ENCODE data around the genes ALB and PF4V1.

DNA sequence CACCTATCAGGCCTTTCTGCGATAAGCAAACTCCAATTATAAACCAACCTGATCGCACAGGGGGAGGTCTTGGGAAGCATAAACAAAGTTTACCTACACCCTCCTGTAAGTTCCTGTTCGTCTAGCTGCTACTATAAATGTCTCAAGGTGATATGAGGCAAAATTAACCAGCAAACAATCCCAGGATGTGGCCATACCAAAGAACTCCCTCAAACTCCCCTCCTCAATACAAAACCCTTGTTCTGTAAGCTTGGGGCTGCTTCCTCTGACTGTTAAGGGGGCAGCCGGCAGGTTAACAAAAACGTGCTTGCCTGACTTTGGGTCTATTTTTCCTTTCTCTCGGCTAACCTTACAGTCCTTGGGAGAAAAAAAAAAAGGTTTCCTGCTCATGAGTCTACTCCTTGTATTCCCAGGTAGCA lies 74.1 kb upstream of the GC start:
- PRO-cap = no peak
- RAMPAGE, long total RNA, 2 experiments = no peak in any of the 2 experiments

GRCh38 chr4:72846313-72846899 lies 223.1 kb downstream of the COX18 start:
- PRO-cap = no peak
- RAMPAGE, long total RNA, 2 experiments = no peak in any of the 2 experiments

DNA sequence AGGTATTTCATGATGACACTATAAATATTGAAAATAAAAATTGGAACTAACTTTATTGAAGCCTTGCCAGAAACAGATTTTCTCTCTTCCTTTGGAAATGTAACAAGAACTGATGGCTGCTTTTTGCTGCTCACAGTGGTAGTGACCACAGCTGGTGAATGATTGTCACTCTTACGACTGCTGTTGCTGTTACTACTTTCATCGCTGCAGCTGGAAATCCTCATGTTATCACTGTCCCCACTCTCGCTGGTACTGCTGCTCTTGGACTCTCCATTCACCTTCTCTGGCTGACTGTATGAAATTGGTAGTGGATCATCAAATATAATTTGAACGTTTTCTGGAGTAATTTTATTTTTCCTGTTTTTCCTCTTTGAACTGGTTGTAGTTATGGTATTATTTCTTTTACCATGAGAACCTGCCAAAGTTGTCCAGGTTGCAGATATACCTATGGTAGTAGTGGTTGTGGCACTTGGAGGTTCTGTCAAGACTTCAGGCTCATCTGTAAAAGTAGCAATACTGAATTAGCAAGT lies 28.6 kb upstream of the COX18 start:
- PRO-cap = no peak
- RAMPAGE, long total RNA, 2 experiments = no peak in any of the 2 experiments

- PRO-cap = no peak
- RAMPAGE, long total RNA, 2 experiments = no peak in any of the 2 experiments
Measured at GRCh38 chr4:73378624-73379374, 25.3 kb upstream of the ALB start.

DNA sequence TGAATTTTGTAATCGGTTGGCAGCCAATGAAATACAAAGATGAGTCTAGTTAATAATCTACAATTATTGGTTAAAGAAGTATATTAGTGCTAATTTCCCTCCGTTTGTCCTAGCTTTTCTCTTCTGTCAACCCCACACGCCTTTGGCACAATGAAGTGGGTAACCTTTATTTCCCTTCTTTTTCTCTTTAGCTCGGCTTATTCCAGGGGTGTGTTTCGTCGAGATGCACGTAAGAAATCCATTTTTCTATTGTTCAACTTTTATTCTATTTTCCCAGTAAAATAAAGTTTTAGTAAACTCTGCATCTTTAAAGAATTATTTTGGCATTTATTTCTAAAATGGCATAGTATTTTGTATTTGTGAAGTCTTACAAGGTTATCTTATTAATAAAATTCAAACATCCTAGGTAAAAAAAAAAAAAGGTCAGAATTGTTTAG lies at the start of gene ALB:
ALB (plus strand) TSS at position 110 of the 437 bp plus-strand sequence.
- PRO-cap = no peak
- RAMPAGE, long total RNA, 2 experiments = no peak in any of the 2 experiments

DNA sequence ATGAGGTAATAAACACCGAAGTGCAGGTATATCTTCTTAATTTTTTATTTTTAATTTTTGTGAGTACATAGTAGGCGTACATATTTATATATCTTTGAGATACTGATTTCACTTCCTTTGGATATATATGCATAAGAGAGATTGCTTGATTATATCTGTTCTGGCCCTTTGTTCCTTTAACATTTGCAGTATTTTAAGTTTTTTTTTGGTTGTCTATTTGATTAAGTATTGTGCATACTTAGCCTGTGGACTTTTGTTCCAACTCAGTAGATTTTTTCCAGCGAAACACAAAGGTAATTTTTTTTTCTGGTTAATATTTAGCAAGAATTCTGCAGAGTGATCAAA lies 274 bp upstream of the AFM start:
- PRO-cap = no peak
- RAMPAGE, long total RNA, 2 experiments = no peak in any of the 2 experiments

DNA sequence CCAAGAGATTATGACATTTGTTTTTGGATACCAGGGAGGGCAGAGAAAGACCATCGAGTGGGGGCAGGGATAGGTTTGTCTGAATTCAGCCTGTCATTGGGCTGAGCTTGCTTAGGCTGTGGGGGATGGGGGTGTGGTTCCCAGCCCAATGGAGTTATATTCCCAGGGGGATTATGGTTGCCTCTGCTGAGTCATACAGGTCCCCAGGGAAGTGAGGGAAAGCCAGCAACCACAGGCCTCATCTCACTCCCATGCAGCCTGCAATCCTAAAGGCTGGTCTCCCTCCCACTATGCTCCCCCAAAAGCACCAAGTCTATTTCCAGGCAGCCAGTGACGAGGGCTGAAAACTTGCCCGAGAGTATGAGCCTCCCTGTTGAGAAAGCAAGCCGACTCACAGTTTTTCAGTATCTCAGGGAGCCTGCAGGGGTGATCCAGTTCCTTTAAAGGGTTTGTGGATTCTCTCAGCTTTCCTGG lies 39.3 kb downstream of the AFM start:
- PRO-cap = no peak
- RAMPAGE, long total RNA, 2 experiments = no peak in any of the 2 experiments

GRCh38 chr4:73577341-73577828 lies 42.9 kb downstream of the RASSF6 start:
- PRO-cap = no peak
- RAMPAGE, long total RNA, 2 experiments = no peak in any of the 2 experiments

GRCh38 chr4:73606179-73606906 lies 13.9 kb downstream of the RASSF6 start:
- PRO-cap = no peak
- RAMPAGE, long total RNA, 2 experiments = no peak in any of the 2 experiments

DNA sequence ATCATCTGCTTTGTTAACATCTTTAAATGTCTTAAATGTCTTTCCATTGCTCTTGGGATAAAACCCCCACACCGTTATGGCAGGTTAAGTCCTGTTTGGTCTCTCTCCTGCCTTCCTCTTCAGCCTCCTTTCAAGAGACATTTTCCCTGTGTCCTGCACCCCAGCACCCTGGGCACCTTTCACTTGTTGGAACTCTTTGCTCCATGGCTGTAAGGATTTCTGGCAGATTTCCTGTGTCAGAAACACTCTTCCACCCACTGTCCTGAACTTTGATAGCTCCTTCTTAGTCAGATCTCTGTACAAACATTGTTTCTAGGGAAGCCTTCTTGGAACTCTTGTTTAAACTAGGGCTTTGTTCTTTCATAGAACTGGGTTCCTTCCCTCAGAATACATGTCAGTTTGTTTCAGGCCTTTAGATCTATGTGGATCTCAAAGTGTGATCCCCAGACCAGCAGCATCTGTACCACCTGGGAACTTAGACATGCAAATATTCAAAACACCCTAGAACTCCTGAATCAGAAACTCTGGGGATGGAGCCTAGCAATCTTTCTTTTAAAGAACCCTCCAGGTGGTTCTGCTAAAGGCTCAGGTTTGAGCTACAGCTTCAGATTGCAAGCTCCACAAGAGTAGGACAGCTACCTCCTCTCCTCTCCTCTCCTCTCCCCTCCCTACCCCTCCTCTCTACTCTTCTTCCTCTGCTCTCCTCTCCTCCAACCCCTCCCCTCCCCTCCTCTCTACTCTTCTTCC lies 12.9 kb downstream of the RASSF6 start:
- PRO-cap = no peak
- RAMPAGE, long total RNA, 2 experiments = no peak in any of the 2 experiments

- PRO-cap = no peak
- RAMPAGE, long total RNA, 2 experiments = no peak in any of the 2 experiments
Measured at GRCh38 chr4:73609126-73609602, 11.1 kb downstream of the RASSF6 start.

DNA sequence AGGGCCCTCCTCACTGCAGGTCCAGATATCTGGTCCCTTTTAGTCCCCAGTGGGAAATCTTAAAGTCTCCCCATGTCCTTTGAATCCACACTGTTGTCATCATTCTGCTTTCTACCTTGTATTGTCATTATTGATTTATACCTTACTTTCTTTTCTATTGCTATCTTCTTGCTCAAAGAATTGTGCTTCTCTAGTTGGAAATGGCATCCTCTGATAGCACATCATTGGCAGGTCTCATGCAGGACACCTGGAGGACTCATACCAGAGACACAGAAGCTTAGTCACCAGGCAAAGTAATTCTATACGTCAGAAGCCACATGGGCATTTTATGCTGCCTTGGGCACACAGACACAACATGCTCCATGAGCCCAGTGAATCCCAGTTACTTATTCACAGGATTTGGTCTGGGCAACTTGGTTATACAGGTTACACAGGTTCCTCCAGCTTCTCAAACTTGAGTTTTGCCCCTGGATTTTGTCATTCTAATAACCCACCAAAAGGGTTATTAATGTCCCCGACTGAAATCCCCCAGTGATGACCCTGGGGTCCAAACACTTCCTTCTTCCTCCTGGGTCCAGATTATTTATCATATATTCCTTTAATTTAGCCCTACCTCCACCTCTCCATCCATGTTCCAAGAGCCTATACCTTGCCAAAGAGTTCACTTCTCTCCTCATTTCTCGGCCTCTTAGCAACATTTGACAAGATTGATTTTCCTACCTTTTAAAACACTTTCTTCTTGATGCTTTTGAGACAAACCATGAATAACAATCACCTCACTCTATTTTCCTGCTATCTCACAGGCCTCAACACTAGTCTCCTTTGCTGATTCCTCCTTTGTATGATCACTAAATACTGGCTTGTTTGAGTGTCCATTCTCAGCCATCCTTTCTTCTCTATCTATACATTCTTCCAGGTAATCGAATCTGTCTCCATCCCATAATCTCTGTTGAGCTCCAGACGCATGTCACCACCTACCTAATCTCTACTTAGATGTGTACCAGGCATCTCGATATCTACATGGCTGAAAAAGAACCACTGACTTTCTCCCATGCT lies 6.9 kb downstream of the RASSF6 start:
- PRO-cap = no peak
- RAMPAGE, long total RNA, 2 experiments = no peak in any of the 2 experiments

DNA sequence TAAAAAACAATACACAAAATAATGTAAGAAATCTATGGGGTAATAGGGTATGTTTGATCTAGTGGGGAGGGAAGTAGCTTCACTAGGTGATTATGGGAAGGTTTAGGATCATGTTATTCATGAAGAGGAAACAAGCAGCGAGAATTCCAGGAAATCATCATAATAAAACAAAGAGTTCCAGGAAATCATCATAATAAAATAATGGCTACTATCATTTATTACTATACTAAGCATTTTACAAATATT lies 12.3 kb upstream of the CXCL8 start:
- PRO-cap = no peak
- RAMPAGE, long total RNA, 2 experiments = no peak in any of the 2 experiments

GRCh38 chr4:73741548-73742100 lies 1.3 kb downstream of the CXCL8 start:
- PRO-cap = no peak
- RAMPAGE, long total RNA, 2 experiments = no peak in any of the 2 experiments

GRCh38 chr4:73853079-73853713 lies at the start of gene PF4V1:
Gene PF4V1 (plus strand): TSS chr4:73853296.
- PRO-cap = no peak
- RAMPAGE, long total RNA, 2 experiments = no peak in any of the 2 experiments

- PRO-cap = no peak
- RAMPAGE, long total RNA, 2 experiments = no peak in any of the 2 experiments
Measured at GRCh38 chr4:73859832-73860118, 6.7 kb downstream of the PF4V1 start.

- PRO-cap = no peak
- RAMPAGE, long total RNA, 2 experiments = no peak in any of the 2 experiments
Measured at GRCh38 chr4:74105431-74106172, 6.6 kb upstream of the CXCL2 start.

GRCh38 chr4:74366643-74367223 lies 1.8 kb downstream of the EREG start:
- PRO-cap = no peak
- RAMPAGE, long total RNA, 2 experiments = no peak in any of the 2 experiments

DNA sequence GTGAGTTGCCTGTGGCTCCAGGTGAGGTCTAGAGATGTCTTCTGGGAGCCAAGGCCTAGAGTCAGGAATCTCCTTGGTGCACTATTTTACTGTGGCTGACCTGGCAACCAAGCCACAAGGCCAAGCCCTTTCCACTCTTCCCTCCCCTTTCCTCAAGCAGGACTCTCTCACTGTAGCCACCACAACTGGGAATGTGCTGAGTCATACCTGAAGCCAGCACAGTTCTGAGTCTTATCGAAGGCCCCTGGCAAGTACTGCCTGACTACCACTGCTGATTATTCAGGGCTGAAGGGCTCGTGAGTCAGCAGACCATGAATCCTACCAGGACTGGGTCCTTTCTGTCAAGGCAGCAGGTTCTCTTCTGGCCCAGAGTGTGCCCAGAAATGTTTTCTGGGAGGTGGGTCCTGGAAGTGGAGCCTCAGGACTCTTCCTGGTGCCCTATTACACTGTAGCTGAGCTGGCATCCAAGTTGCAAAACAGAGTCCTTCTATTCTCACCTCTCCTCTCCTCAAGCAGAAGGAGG lies 111.6 kb downstream of the BTC start:
- PRO-cap = no peak
- RAMPAGE, long total RNA, 2 experiments = no peak in any of the 2 experiments

DNA sequence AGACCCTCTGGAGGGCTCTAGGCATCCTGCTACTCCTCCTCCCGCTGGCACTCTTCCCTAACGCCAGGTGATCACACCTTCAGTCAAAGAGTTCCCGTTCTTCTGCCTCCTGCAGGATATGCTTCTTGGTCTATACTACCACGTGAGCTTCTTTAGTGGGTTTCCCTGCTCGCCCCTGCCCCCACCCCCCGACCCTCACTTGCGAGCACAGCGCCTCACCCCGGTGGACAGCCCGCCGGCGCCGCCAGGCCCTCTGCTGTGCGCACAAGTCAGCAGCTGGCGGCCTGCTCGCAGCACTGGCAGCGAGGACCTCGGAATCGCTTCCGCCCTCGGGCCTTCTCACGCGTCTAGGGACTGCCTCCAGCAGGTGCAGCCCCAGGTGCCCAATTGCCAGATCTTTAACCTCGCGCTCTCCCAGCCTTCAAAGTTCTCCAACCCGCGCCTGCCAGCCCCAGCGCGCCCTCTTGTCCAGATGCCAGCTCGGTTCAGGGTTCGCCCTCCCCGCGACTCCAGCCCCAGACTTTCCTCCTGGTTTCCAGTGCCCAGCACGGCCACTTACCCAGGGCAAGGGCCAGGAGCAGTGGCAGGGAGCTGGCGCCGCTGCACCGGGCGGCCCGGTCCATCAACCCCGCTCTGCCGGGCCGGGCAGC lies 495 bp downstream of the BTC start:
- PRO-cap = no peak
- RAMPAGE, long total RNA, 2 experiments = no peak in any of the 2 experiments

Data from breast epithelium (tissue), 2 donors.